ENCODE measurements around a stretch of chr3.

DNA sequence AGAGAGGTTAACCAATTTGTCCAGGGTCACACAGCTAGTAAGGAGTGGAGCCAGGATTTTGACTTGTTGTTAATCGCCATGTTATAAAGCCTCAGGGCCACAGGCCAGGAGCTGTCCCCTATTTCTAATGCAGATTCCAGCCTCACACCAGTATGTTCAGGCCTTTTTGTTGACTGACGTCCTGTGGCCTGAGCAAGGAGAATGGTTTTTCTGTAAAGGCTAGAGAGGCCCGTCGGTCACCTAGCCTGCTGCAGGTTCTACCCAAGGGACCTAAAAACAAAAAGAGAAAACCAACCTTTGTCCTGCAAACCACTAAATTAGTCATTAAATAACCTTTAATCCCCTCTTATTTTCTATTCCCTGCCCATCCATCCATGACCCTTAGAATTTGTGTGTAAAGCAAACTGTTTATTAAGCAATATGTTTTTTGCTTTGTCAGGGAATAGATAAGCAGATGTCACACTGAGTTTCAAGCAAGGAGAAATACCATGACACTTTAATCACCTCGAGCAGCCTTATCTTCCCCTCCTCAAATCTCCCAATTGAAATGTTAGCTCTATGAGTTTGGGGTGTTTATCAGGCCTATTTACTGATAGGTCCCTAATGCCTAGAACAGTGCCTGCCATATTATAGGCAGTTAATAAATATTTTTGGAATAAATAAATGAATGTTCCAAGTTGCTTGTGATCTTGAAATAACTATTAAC, 14.0 kb downstream of the ACOX2 start:
- PRO-cap, result no peak

GRCh38 chr3:58532702-58533479, 4.1 kb downstream of the ACOX2 start:
- PRO-cap, result no peak

DNA sequence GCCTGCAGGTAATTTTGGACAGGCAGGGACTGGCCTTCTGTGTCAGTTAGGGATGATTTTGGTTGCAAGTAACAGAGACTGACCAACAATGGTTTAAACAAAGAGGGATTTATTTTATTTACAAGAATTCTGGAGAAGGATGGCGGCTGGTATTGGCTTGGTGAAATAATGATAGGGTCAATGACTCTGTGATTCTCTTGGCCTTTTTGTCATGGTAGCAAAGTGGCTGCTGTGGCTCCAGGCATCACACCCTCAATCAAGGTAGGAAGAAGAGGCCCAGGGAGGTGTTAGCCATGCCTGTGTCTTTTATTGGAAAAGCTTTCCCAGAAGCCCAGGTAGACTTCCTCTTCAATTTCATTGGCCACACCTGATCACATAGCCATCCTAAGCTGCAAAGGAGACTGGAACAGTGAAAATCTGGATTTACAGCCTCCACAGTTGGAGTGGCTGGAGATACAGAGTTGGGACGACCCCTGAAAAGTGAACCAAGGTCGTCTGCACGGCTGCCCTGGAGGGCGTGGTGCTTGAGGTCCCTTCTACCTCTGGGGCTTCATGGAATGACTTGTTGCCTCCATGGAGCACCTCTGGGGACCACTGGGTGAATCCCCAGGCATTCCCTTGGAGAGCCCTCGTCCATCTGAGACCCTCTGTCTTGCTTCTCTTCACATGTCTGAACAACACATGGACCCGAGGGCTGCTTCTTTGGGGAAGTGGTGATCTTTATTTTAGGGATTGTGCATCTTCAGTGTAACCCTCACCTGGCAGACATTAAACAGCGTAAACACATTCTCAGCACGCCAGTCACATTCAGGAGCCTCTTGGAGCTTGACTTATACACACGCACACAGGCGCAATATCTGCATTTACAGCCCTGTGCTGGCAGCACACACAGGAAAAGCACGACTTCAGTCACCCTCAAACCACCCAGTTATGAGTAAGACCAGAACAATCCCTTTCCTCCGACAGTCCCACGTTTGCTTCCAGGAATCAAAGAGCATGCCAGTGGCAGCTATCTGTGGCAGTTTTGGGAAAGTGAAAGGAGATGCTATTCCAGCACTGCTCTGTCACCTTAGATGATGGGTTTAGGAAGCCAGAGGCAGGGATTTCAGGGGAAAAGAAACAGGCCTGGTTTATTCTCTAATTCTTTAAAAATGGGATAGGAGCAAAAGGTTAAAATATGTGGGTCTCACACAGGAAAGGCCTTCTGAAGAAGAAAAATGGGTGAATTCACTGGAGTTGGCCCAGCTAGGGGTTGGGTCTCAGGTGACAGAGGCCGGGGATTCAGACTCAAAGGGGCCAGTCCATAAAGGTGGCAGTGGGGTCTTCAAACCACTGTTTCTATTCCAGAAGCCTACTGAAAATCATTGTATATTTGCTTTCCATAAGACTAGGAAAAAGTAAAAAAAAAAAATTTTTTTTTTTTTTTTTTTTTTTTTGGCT, 12.6 kb downstream of the FAM107A start:
- PRO-cap, result no peak

GRCh38 chr3:58575720-58576677, 1.2 kb downstream of the FAM107A start:
- PRO-cap, result no peak

GRCh38 chr3:58625982-58626466, 40.5 kb downstream of the FAM3D start:
- PRO-cap, result no peak

DNA sequence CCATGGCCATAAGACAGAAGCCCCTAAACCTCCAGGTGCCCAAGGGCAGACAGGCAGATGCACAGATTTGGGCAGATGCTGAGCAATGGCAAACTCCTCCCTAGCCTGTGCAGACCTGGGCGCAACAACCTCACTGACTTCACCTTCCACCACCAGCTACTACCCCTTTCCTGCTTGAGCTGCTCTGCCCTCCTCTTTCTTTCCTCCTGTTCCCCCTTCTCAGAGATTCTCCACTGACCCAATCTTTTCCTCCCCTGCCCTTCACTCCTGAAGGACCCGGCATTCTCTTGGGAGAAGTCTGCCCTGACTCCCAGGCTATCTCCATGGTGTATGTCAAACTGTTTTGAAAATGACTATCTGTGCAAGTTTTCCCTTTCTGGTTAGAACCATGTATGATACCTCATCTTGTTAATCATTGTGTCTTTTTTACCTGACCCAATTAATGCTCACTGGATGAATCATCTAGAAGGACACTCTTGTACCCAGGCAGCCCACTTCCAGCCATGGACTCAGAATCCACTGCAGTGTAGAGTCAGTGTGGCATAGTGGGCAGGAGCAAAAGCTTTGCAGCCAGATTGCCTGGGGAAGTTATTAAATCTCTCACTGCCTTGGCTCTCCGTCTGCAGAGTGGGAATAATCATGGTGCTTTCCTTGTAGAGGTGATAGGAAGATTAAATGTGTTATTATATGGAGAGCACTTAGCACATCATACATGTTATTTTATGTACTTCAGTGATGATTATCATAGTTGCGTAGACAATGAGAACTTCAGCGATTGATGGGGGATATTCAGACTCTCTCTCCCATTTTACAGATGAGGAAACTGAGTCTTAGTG, 1.2 kb downstream of the FAM3D start:
- PRO-cap, result bidirectional peak, plus-strand start at position 535 of the sequence, minus-strand start at position 387 of the sequence

- PRO-cap, result unidirectional peak, minus-strand start at chr3:58671384; unidirectional peak, minus-strand start at chr3:58671516
Observed at GRCh38 chr3:58671226-58671689, 4.7 kb upstream of the FAM3D start.

DNA sequence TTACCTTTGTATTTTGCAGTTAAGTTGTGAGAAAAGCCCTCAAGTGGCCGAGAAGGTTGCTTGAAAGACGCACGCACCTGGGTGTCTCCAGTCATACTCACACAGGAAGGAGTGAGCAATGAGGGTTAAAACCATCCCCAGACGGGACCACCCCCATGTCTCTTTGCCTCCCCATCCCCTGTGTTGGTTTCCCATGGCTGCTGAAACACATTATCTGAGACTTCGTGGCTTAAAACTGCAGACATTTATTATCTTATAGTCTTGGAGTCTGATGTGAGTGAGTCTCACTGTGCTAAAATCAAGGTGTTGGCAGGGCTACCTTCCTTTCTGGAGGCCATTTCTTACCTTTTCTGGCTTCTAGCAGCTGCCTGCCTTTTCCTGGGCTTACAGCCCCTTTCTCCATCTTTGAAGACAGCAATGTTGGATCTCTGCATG, 376.2 kb upstream of the CFAP20DC start:
- PRO-cap, result no peak

- PRO-cap, result no peak
Observed at GRCh38 chr3:59678024-59678433, 628.2 kb upstream of the CFAP20DC start.

GRCh38 chr3:59808802-59809468, 759.1 kb upstream of the CFAP20DC start:
- PRO-cap, result no peak

DNA sequence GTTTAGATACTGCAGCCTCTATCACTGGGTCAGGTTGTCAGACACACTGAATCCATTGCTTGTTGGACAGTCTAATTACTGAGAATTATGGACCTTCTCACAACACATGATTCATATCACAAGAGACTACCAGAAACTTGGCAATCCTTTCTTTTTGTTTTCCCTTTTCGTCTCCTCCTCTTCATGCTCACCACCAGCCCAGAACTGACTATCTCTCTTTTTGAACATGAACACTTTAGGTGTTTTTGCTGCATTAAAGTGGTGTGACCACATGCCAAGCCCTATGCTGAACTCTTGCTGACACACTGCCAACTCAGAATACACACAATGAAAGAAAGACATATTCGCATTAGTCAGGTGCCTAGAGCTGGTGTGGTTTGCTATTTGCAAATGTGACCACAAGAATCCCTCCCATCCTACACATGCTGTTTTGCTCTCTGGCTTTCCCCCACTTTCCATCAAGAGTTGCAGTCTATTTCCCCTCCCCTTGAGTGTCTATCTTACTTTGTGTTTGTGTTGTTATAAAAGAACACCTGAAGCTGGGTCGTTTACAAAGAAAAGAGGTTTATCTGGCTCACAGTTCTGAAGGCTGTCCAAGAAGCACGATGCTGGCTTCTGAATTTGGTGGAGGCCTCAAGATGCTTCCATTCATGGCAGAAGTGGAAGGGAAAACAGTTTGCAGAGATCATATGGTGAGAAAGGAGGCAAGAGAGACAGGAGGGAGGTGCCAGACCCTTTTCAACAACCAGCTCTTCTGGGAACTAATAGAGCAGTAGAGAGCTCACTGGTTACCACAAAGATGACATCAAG, 967.9 kb upstream of the CFAP20DC start:
- PRO-cap, result no peak

DNA sequence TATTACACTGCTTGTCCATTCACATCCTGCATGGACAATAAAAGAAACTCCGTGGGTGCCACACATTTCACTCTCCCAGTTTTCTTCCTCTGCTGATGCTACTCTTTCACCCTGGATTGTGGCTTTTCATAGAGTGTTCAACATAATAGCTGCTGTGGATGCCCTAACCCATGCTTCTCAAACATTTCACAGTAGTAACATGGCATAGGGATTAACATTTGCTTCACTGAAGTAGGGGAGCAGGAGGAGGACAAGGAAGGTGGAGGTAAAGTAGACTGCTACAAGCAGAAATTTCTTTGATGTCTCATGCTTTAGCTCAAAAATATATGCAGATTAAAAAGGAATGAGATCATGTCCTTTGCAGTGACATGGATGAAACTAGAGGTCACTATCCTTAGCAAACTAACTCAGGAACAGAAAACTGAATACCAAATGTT, 993.9 kb downstream of the FHIT start:
- PRO-cap, result no peak

DNA sequence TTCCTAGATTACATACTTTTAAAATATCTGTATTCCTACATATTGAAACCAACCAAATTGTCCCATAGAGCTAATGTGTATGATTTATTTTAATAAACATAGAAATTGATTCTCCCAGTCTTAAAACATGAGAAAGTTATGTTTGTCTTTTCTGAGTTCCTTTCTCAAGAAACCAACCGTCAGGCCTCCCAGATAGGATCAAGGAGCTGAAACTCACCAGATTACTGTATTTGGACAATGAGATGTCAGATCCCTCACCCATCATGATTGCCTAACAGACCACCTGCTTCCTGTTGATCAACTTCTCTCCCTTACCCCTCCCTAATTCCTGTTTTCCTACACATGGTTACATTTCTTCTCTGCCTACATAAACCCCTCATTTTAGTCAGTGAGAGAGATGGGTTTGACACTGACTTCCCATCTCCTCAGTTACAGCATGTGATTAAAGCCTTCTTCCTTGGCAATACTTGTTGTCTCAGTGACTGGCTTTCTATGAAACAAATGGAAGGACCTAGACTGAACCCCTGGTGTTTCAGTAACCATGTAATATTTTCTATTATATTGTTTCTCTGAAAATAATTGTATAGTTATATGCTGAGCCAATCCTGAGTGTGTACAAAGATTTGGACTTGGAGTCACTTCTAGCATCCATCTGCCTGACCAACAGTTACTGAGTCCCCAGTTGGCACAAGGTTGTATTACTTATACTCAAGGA, 917.5 kb downstream of the FHIT start:
- PRO-cap, result no peak

DNA sequence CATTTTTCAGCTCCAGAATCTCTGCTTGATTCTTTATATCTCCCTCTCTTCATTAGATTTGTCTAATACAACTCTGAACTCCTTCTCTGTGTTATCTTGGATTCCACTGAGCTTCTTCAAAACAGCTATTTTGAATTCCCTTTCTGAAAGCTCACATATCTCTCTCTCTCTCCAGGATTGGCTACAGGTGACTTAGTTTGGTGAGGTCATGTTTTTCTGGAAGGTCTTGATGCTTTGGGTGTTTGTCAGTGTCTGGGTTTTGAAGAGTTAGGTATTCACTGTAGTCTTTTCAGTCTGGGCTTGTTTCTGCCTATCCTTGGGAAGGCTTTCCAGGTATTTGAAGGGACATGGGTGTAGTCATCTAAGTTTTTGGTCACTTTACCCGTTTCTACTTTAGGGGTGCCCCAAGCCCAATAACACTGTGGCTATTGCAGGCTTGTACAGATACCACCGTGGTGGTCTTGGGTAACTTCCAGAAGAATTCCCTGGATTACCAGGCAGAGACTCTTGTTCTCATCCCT, 781.7 kb downstream of the FHIT start:
- PRO-cap, result no peak

DNA sequence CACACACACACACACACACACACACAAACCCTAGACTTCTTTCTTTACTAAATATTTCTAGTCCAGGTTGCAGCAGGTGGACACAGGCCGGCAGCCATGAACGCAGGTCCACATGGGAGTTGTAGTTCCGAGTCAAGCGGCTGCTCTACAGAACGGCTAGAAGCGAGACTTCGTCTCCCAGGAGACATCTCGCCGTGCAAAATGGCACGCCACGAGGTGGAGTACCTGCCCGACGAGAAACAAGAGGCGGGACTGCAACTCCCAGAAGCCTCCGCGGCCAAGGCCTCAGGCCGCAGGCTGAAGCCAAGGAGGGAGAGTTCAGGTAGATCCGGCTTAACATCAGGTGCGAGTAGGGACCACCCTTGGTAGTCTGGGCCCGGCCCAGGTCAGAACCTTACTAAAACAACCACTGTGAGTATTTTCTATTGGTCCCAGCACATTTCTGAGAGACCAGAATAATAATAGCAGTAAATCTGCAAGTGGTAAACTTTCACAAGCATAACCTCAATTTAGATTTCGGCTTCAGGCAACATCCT, 1.2 kb downstream of the FHIT start:
- PRO-cap, result unidirectional peak, plus-strand start at position 313 of the sequence

GRCh38 chr3:61750600-61751704, 189.6 kb downstream of the PTPRG start:
- PRO-cap, result no peak

DNA sequence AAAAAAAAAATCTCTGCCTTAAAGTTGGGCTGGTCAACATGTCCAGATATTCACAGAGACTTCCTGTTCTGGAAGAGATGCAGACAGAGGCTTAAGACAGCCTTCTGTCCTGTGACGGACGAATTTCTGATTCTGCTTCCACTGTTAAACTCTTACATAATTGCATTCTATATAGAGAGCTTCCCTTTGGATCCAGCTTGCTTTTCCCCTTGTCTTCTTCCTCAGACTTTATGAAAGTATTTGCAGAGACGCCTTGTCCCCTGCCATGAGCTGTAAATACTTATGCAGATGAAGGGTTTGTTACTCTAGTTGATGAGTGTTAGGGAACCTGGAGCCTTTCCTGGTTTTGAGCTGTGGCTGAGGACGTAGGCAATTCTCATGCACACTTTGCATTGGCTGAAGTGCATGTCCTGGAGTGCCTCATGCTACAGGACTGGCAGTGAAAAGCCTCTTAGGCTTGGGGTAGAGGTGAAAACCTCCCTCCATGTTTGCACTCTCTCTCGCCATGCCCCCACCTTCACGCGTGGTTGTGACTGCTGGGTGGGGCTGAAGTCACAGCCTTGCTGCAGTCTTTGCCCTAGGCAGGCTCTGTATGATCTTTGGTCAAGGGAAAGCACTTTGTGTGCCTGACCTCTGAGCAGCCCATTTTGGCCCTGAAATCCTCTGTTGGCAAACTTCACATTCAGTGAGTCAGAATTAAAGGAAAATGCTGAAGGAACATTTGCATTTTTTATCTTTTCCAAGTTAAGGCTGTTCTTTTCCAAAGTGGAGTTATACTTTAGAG, 286.6 kb downstream of the PTPRG start:
- PRO-cap, result no peak

DNA sequence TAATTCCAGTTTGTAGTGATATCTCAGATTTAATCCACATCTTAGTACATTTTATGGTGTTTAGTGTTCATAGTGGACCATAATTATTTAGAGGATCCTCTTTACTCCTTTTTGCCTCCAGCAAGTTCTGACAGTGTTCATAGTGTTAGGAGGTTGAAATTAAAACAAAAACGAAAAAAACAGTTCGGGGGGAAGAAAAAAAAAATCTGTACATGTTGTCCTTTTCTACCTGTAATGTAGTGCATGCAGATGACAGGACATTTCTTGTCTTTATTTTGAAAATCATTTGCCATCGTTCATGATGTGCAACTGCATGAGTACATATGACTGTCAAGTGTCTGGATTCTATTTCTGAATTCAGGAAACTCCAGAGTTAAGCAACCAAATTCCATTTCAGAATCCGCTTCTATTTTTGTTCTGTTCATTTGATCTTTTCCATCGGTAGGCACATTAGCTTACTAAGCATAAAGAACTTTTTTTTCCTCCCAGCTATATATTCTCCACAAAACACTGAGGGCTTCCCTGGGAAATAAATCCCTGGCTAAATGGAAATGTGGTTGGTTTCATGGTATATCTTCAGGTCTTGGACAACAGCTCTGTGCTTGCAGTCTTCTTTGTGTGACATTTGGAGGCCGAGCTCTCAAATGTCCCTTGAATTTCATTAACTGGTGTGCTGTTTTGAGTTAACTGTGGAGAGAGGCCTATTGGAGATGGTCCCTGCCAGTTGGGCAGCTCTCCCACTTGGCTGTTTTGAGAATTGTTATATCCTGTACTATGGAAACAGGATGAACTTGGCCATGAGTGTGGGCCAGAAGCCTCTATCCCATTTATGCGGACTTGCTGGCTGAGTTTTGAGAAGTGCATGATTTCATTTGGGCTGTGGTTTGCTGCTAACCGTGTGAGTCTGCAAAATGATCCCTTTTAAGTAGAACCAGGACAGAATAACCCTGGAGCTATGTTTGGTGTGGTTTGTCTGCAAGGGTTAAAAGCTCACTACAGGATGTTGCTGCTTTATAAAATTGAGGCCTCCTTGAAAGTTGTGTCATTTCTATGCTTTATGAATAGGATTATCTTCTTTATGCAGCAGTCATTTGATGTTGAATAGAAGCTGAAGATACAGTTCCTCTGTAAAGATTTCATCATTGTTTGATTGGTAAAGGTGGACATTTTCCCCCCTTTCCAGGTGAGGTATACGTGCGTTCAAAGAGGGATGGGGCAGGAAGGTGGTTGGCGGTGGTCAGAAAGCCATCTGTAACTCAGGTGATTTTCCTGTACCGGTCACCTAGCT, 365.8 kb downstream of the PTPRG start:
- PRO-cap, result no peak

DNA sequence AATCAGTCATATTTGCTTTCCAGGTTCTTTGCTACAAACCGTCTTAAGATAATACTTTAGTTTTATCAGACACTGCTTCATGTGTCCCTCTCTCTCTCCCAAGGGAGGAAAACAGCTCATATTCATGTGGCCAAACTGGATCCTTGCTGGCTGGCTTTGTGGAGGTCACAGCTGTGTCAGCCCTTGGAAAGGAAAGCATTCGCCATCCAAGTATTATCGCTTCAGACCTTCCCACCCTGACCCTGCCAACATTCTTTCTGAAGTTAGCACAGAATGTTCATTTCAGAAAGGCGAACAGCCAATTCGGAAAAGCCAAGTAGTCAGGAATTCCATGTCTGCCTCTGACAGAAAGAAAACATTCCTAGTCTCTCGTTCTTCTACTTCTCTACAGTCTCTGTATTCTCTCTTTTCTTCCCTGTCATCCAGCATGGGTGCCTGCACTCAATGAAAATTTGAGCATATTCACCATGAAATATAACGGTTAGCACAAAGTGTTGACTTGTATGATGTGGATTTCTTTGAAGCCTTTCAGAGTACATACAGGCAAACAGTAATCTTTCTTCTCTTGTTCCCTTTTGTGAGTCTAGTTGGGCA, 159.0 kb upstream of the C3orf14 start:
- PRO-cap, result no peak

DNA sequence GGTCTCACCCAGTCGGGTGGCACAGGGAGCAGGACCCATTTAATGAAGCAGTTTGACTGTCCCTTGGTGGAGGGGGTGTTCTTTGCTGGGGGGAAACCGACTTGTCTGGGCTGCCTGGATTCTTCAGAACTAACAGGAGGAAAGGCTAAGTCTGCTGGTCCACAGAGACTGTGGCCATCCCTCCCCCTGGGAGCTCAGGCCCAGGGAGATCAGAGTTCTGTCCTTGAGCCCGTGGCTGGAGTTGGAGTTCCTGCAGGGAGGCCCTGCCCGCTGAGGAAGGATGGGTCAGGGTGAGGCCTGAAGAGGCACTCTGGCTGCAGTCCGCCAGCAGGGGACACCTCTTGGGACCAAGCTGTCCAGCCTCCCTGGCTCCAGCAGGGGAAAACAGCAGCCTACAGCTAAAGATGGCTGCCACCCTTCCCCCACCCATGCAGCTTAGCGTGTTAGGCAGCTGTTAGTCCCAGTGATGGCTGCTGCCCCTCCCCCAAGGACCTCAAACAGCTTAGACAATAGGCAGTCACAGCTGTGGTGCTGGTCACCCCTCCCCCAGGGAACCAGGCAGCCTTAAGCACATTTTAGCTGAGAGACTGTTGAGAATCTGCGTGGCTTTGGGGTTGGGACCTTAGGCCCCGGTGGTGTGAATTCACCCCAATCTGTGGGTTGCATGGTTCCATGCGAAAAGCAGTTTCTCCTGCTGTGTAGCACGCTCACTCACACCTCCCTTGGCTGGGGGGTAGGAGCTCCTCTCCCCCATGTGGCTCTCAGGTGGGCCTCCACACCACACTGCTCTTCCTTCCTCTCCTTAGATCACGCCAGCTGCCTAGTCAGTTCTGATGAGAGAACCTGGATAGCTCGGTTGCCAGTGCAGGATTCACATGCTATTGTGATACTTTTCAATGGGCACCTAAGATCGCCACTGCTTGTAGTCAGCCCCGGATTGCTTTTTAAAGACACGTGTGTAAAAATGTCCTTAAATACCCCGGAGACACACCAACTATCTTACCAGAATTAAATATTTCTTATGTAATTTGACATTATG, 140.4 kb upstream of the CADPS start:
- PRO-cap, result no peak